Sigmoid colon (tissue), 4 donors: ENCODE measurements around the genes RAB38 and TRIM64B.

GRCh38 chr11:87266380-87267106 is 228.8 kb downstream of the TMEM135 start:
- PRO-cap, result no peak
- RAMPAGE, long total RNA, 4 experiments, result no peak in any of the 4 experiments

DNA sequence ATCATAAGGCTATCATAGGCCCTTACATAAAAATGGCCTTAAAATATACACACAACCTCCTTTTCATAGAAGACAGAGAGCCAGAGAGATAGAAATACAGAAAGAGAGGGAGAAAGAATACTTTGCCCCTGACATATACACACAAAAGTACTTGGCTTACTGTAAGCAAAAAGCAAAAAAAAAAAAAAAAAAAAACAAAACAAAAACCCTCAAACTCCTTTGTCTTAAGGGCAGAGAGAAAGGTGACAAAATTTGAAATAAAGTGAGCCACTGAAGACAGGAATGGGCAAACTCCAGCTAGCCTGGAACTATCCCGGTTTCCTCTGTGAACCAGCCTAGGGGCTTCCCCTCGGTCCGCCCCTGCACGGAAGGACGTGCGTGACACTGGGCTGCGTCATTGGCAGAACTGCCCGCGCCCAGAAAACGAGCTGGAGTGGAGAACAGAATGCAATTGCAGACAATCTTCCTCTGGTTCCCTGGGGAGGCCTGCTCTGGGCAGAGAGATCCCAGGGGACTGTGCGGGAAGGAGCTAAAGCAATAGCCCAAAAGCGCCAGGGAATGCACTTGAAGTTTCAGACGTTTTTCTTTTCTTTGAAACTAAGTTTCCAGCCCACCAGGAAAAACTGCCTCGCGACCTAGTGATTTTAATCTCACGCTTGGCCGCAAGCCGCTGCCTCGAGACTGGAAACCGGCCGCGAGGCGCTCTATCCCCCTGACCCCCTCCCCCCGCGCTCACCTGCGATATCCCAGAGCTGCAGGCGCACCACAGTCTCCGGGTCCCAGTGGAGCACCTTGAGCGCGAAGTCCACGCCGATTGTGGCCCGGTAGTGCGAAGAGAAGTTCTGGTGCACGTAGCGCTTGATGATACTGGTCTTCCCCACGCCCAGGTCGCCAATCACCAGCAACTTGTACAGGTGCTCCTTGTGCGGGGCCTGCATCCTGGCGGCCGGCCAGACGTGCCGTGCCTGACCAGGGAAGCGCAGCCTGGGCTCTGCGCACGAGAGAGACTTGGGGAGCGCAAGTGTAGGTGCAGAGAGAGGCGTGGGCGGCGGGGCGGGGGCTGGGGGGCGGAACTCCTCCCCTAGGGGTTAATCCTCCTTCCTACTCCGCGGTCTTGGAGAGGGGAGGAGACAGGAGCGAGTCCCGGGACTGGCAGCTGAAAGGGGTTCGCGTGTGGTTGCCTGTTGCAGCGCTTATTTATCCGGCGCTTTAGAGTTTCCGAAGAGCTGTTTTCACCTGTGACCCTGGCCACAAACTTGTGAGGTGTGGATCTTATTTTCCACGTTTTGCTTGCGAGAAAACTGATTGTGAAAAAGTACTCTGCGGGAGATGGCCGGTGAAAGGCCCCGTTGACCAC is at the start of gene RAB38:
TSS of gene RAB38 (minus strand) at position 997 of the 1,357 bp plus-strand sequence.
- PRO-cap, result unidirectional peak, plus-strand start at position 421 of the sequence
- RAMPAGE, long total RNA, 4 experiments, result start-site peak on the minus strand in 2 of 4 experiments, centred at positions 1,020 to 1,033 of the sequence, 6 to 17 reads per replicate

GRCh38 chr11:89381066-89381514 is 110.1 kb downstream of the NOX4 start:
- PRO-cap, result unidirectional peak, plus-strand start at chr11:89381278
- RAMPAGE, long total RNA, 4 experiments, result no peak in any of the 4 experiments

- PRO-cap, result no peak
- RAMPAGE, long total RNA, 4 experiments, result no peak in any of the 4 experiments
Observed at GRCh38 chr11:89878423-89878661, at the start of gene TRIM64B. Gene TRIM64B (minus strand): TSS chr11:89878487.

- PRO-cap, result no peak
- RAMPAGE, long total RNA, 4 experiments, result no peak in any of the 4 experiments
Observed at GRCh38 chr11:92225481-92226055, 950 bp downstream of the FAT3 start.

GRCh38 chr11:92770602-92770988 is 198.9 kb upstream of the MTNR1B start:
- PRO-cap, result no peak
- RAMPAGE, long total RNA, 4 experiments, result no peak in any of the 4 experiments

- PRO-cap, result no peak
- RAMPAGE, long total RNA, 4 experiments, result no peak in any of the 4 experiments
Observed at GRCh38 chr11:93537032-93537466, 6.1 kb downstream of the SMCO4 start.

DNA sequence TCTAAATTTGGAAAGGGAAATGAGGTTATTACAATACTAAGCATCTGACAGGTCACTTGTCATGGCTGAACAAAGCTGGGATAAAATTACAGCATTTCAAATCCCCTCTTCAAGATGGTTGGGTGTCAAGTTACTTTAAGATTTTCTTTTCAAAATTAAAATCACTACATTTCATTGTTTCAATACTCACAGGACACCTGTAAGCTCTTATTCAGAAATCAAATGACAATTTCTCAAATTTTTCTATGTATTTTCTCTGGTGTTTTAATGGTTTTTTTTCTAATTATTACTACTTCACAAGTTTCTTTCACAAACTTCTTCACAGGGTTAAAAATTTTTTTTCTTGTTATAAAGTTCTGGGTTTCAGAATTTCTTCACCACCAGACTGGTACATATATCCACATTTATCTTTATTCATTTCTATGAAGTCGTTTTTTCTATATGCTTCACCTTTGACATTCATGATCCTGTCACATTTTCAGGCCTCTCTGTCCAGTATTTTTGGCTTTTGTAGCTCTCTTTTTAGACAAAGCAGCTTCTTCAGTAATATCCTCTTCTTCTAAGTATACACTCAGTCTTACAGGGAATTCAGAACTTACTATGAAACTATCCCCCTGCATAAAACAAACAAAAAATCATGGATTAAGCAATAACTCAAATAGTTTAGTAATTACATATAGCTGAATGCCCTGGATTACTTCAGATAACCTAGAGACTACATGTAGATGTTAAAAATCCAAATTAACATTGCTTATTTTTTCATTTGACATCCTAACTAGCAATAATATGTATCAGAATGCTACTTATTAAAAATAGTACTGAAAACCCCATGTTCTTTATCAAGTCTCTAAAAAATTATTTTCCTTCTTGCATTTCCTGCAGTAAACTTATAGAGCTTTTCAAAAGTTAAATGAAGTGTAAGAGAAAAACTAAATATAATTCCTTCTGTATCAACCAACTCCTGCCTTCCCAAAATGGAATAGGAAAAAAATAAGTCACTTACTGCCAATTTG is 5.3 kb downstream of the TAF1D start:
- PRO-cap, result no peak
- RAMPAGE, long total RNA, 4 experiments, result no peak in any of the 4 experiments

DNA sequence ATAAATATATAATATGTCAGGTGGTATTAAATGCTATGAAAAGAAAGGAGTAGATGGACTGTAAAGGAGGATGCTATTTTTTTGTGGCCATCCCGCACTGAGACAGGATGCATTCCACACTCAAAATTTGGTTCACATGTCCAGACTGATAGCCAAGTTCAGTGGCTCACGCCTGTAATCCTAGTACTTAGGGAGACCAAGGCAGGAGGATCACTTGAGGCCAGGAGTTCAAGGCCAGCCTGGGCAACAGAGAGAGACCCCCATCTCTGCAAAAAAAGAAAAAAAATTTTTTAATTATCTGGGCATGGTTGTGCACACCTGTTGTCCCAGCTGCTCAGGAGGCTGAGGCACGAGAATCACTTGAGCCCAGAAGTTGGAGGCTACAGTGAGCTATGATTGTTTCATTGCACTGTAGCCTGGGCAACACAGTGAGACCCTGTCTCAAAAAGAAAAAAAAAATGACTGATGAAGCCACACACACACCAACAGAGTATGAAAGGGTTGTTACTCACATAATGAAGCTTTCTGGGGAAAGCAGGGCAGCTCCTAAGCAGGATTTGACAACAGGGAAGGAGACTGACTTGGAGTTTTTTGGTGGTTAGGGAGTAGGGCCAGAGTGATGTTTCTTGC is 20.7 kb upstream of the MED17 start:
- PRO-cap, result no peak
- RAMPAGE, long total RNA, 4 experiments, result no peak in any of the 4 experiments

GRCh38 chr11:94129351-94129653 is 661 bp downstream of the PANX1 start:
- PRO-cap, result no peak
- RAMPAGE, long total RNA, 4 experiments, result no peak in any of the 4 experiments

DNA sequence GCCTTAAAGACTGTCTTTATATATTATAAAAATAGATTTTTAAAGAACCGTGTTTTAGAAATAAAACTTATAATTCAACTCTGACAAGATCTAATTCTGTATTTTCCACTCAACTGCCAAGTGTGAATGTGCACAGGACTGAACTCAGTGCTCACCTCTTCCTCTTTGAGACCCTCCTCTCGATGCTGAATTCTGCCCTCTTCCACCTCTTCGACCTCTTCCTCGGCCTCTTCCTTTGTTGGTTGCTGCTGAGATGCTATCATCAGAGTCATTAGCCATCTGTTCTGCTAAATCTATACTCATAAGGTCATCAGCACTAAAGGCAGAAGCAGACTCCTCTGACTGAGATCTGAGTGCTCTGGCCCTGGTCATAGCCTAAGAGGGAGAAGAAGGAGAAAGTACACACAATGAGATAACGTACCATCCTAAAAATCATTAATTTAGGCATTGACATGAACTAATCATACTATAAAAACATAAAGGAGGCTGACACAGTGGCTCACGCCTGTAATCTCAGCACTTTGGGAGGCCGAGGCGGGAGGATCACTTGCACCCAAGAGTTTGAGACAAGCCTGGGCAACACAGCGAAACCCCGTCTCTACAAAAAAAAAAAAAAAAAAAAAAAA is 46.0 kb upstream of the GPR83 start:
- PRO-cap, result no peak
- RAMPAGE, long total RNA, 4 experiments, result no peak in any of the 4 experiments

DNA sequence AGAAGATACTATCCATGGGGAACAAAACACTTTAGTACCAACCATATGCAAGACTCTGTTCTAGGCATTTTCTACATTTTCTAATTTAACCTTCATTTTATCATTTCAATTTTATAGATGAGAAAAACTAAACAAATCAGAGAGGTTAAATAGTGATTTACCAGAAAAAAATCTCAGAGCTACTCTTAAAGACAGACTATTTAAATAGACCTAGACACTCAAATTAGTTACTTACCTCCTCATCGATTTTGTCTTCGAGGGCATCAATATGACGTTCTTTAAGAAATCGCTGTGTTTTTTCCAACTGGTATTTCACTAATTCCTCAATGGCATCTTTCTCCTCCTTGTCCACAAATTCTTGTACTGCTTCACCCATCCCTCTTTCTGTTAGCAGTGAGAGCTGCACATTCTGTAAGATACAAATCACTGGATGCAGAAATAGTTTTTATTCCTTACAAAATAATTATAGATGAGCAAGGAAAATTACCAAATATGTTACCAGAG is 34.4 kb downstream of the MRE11 start:
- PRO-cap, result no peak
- RAMPAGE, long total RNA, 4 experiments, result no peak in any of the 4 experiments

- PRO-cap, result no peak
- RAMPAGE, long total RNA, 4 experiments, result no peak in any of the 4 experiments
Observed at GRCh38 chr11:94536930-94537393, 6.8 kb upstream of the FUT4 start.

- PRO-cap, result no peak
- RAMPAGE, long total RNA, 4 experiments, result no peak in any of the 4 experiments
Observed at GRCh38 chr11:94650575-94651101, 83.5 kb downstream of the PIWIL4 start.

DNA sequence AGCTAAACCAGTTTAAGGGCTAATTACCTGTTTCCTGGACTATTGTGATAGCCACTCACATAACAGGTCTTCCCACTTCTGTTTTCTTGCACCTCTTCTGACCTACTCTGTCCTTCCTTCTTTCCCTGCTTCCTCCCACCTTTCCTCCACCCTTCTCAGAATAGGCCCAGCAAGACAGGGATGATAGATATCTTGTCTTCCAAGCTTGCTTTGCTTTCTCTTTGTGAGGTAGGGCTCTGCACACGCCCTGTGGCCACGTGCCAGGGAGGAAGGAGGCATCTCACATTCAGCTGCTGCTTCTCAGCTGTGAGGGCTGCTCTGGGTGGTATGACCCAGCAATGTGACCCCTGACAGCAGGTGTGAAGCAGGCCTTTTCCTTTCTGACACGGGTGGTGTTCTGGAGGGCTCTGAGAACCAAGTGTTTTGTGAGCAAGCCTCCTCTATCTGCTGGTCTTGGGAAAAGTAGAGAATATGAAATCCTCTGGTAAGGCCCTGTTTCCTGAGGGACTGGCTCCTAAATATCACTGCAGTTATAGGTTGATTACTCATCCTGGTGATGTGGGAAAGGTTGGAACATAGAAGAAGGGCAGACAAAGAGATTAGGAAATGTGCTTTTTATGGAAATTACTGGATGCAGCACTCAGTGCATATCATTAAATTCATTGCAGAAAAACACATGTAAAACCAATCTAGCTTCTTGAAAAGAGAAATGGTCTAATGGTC is 8.4 kb downstream of the AMOTL1 start:
- PRO-cap, result no peak
- RAMPAGE, long total RNA, 4 experiments, result no peak in any of the 4 experiments

DNA sequence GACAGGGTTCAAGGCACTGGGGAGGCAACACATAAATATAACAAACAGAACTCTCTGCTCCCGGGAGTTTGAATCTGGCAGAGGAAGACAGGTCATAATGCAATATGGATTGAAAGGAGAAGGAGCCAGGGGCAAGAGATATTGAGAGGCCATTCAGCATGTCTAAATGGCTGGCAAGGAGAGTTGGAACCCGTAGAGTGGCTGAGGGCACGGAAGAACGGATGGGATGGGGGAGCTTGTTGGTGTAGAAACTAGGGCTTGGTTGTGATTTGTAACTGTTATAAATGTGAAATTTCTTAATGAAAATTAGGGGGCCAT is 28.2 kb downstream of the AMOTL1 start:
- PRO-cap, result no peak
- RAMPAGE, long total RNA, 4 experiments, result no peak in any of the 4 experiments

- PRO-cap, result no peak
- RAMPAGE, long total RNA, 4 experiments, result no peak in any of the 4 experiments
Observed at GRCh38 chr11:94821432-94821932, 53.3 kb downstream of the AMOTL1 start.

GRCh38 chr11:95128565-95128963 is 38.9 kb downstream of the ENDOD1 start:
- PRO-cap, result no peak
- RAMPAGE, long total RNA, 4 experiments, result no peak in any of the 4 experiments

- PRO-cap, result bidirectional peak, plus-strand start at chr11:95231585, minus-strand start at chr11:95231480
- RAMPAGE, long total RNA, 4 experiments, result no peak in any of the 4 experiments
Observed at GRCh38 chr11:95231523-95232150, 635 bp upstream of the SESN3 start.

DNA sequence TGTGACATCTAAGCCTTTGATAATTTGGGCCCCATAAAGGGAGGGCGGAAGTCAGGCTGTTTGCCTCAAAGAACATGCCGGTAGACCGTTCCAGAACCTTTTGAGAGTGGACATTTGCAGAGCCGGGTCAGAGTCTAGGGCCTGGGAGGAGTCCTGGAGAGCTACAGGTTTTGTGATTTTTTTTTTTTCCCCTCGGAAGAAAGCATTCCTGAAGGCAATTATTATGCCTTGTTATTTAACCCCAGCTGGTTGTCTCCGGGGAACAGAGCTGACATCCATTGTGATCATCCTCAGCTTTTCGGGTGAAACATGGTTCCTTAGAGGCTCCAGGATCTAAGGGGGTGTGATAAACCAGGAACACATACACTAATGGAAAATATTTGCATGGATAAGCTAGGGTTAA is 68.5 kb upstream of the SESN3 start:
- PRO-cap, result no peak
- RAMPAGE, long total RNA, 4 experiments, result no peak in any of the 4 experiments